ENCODE results near the gene SETD1B.

GRCh38 chr12:120984183-120984920 is 6.0 kb downstream of the HNF1A start:
- RRBS: no CpG with 5 or more reads among the region's 7 CpGs

- RRBS: no CpG with 5 or more reads among the region's 12 CpGs
These were observed 5.7 kb downstream of the OASL start for GRCh38 chr12:121033362-121033773.

- RRBS: no CpG with 5 or more reads among the region's 5 CpGs
These were observed 661 bp upstream of the P2RX7 start for GRCh38 chr12:121131917-121132513.

GRCh38 chr12:121233312-121234176 is 23.6 kb downstream of the P2RX4 start:
- RRBS: no CpG with 5 or more reads among the region's 20 CpGs

- RRBS: no CpG with 5 or more reads among the region's 15 CpGs
These were observed 34.7 kb downstream of the CAMKK2 start for GRCh38 chr12:121261672-121262416.

GRCh38 chr12:121288176-121289021 is 8.1 kb downstream of the CAMKK2 start:
- RRBS: no CpG with 5 or more reads among the region's 10 CpGs

- RRBS: no CpG with 5 or more reads among the region's 1 CpG
These were observed 1.4 kb downstream of the CAMKK2 start for GRCh38 chr12:121295238-121295379.

DNA sequence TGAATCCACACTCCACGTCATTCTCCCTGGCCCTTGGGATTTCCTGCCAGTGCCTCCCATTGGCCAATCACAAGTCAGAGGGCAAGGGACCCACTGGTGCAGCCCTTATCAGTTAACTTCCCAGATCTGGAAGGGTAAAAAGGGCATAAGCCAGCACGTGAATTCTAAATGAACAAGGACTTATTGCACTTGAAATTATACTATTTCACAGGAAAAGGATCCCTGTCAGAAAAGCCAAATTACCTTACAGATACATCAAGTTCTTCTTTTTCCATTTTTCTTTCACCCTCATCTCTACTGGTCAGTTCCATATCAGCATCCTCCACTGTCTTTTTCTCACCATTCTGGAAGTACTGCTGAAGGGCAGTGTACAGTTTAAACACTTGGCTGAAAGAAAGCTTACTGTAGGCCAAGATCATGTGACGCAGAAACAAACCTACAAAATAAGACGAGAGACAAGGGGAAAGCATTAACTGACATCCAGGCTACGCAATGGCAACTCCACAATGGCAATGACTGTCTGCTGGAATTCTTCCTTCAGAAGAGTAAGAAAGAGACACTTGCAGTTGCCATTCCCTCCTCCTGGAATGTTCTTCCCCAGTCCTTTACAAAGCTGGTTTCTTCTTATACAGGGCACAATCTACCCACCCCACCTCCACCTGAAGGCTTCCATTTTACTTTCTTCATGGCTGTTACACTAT is 6.5 kb downstream of the ANAPC5 start:
- RRBS: no CpG with 5 or more reads among the region's 5 CpGs

- RRBS: no CpG with 5 or more reads among the region's 47 CpGs
These were observed 42.7 kb downstream of the RNF34 start for GRCh38 chr12:121442510-121443204.

GRCh38 chr12:121531406-121531738 is 49.5 kb downstream of the KDM2B start:
- RRBS: no CpG with 5 or more reads among the region's 1 CpG

DNA sequence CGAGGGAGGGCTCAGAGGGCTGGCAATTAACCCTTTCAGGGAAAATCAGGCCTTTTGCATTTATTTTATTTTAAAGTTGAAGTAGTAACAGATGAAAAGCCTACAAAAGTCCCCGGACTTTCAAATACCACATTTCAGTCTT is 9.4 kb upstream of the KDM2B start:
- RRBS: no CpG with 5 or more reads among the region's 2 CpGs

DNA sequence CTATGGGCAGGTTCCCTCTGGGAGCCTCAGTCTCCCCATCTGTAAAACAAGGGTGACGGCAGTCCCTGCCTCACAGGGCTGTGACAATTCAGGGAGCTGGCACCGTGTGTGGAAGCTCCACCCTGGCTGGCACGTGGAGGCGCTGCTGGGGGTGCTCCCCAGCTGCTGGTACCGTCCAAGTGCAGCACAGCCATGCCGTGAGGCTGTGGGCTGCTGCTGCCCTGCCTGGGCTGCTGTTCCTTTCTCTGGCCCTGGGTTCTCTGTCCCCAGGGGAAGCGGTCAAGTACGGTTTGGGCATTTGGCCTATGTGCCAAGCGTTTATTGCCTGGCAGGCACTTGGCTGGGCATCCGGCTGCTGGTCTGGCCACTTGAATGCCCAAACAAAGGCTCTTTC is 39.7 kb downstream of the RHOF start:
- RRBS: no CpG with 5 or more reads among the region's 10 CpGs

- RRBS: 12% methylated on average over 4 of the region's 31 CpGs
These were observed 3.4 kb downstream of the RHOF start for GRCh38 chr12:121789716-121790887.

GRCh38 chr12:121800256-121800440 is 3.7 kb upstream of the SETD1B start:
- RRBS: no CpG with 5 or more reads among the region's 13 CpGs

DNA sequence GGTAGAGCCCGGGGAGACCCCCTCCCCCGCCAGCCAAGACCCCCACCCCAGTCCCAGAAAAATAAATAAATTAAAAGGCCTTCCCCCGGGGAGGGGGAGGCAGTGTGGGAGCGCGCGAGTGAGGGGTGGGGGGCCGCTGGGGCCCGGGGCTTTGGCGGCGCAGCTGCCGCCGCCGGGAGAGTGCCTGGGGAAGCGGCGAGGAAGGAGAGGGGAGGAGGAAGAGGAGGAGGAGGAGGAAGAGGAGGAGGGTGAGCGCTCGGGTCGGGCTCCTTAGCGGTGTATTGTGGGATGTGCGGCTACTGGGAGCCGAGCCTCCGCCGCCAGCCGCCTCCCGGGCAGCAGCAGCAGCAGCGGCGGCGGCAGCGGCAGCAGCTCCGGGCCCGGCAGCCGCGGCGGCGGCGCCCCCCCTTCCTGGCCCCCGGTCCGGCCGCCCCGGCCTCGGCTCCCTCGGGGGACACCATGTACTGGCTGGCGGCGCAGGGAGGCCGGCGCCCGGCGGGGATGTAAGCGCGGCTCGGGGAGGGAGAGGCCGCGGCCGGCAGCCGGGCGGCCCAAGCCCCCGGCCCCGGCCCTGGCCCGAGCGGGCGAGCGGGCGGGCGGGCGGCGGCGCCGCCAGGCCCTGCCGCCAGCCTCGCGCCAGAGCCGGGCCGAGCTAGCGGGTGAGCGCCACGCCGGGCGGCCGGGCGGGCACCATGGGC is at the start of gene SETD1B:
TSS of gene SETD1B (plus strand) at position 279 of the 698 bp plus-strand sequence.
- RRBS: 3% methylated on average over 43 of the region's 80 CpGs

GRCh38 chr12:121831432-121832369 is 27.0 kb downstream of the HPD start:
- RRBS: 89% methylated on average over 7 of the region's 24 CpGs

DNA sequence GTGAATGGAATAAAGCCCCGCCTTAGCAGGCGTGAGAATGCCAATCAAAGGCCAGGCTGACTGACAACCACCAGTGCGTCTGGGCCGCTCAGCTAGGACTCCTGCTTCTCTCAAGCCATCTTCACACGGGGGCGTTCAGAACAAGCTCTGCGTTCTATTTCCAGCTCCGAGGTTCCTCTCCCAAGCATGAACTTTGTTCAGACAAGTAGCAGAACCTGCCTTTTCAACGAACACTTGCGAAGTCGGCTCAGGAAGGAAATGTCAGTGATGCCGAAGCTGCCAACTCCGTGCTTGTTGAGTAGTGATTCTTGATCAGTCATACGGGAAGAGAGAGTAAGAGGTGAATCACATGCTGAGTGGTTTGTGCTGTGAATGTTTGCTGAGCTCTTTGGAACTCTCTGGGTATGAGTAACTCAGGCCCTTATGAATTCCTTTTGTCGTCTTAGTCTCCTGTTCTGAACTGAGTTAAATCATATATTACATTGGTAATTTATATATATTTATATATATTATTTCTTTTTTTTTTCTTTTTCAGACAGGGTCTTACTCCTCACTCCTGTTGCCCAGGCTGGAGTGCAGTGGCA is 29.5 kb upstream of the BCL7A start:
- RRBS: no CpG with 5 or more reads among the region's 15 CpGs

DNA sequence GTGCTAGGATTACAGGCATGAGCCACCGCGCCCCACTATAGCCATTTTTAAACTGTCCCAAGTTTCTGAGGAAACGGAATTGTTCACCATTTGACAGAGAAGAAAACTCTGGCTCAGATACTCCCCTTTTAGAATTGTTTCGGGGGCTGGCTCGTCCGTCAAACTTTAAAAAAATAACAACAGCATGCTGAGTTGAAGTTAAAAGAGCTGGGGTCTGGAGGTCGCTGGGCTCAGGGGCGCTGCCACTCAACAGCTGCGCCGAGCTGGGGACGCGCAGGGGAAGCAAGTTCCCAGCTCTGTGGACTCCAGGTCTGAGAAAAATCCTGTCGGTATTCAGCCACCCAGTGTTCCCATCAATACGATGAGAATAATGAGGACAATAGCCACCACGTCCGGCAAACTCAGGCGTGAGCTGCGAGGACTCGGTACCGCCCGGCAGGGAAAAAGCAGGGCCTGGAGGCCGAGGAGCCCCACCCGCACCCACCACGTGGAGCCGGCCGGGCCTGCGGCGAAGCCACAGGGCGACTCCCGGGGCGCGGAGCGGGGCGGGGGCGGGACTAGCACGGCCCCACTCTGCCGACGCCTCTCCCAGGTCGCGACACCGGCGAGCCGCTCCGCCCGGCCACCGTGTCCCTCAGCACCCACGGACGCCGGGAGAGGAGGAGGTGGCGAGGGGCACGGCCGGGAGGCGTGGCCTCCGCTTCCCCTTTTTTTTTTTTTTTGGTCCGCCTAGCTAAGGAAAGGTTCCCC is 482 bp upstream of the MLXIP start:
- RRBS: 6% methylated on average over 22 of the region's 55 CpGs

- RRBS: no CpG with 5 or more reads among the region's 13 CpGs
These were observed 19.6 kb downstream of the MLXIP start for GRCh38 chr12:122097901-122098827.

DNA sequence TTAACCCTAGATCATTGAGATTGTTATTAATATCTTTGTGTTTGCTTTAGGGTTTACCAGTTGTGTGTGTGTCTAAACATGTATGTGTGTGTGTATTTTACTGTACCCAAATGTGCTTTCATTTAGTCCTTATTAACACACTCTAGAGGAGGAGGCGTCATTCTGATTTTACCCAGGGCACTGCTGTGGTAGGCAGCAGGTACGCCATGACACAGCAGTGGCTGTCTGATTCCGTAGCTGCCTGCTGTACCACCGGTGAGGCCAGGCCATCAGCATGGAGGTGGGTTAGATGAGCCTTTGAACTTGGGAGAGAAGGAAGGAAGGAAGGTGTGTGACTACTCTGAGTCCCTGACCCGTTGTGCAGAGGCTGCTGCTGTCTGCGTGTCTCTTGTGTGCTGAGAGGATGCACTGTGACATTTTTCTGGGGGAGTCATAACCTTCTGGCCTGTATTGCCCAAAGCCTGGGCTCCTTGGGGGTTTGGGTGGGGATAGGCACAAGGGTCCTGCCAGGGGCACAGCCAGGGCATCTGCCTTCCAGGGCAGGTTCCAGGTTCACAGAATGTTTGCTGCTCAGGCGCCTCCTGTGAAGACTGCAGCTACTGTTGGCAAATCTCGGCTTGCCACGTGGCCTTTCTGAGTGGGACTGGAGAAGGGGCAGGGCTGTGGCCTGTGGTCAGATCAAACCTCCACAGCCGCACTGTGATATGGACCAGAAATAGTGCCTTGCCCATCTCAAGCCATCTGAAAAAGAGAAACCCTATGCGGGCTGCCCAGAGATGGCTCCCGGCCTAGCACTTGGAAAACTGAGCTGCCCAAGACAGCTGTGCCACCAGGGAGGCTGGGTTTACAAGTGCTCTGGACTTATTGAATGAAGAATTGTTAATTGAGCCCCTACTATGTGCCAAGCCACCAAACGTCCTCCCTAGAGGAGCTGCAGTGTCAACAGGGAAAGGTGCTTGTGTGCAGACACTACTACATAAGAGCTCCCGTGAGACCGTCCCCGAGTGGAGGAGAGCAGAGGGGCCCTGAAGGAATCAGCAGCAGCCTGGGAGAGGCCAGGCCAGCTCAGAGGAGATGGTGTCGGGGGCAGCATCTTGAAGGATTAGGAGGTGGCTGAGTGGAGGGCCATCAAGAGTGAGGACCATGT is 47.2 kb downstream of the MLXIP start:
- RRBS: no CpG with 5 or more reads among the region's 17 CpGs

Data from AG04449 (cell line).